Urinary bladder (tissue), 3 donors: ENCODE data around the genes RHOBTB3 and ELL2.

- PRO-cap: no peak
- RAMPAGE, long total RNA: no peak
These were observed 12.2 kb downstream of the GPR150 start for GRCh38 chr5:95631946-95632685.

- PRO-cap: no peak
- RAMPAGE, long total RNA: no peak
These were observed 11.8 kb upstream of the SPATA9 start for GRCh38 chr5:95694609-95695059.

DNA sequence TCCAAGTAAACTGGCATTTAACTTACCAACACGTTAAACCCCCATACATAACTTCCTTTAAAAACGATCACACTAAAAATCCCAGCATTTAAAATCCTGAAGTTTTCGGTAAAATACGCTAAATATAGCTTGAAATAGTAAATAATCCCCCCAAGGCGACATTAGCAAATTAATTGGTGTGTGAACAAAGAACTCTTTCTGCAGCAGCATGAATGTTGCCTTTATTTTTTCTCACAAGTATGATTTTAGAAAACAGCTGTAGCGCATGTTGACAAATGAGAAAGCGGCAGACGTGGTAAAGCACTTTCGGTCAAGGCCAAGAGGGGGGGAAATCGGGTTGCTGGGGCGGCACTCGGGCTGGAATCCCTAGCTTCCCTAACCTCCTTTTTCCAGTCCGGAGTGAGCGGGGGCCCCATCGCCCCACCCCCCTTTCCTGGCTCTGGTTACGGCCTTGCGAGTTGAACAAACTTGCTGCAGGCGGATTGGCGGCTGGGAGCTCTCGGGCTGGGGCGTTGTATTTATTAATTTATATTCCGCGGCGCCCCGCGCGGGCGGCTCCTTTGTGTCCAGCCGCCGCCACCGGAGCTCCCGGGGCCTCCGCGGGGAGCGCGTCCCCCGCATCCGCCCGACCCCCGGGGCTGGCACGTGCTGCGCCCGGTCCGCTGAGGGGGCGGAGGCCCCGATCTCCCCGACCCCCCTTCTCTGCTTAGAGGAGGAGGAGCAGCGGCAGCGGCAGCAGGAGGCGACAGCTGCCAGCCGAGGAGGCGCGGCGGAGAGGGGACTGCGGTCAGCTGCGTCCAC lies at the start of gene RHOBTB3:
Gene RHOBTB3 (plus strand): TSS at position 735 of the 801 bp plus-strand sequence.
- PRO-cap: unidirectional peak, plus-strand start at position 278 of the sequence; unidirectional peak, plus-strand start at position 348 of the sequence; bidirectional peak, plus-strand start at position 392 of the sequence, minus-strand start at position 389 of the sequence; bidirectional peak, plus-strand start at position 762 of the sequence, minus-strand start at position 599 of the sequence
- RAMPAGE, long total RNA: no peak

- PRO-cap: no peak
- RAMPAGE, long total RNA: no peak
These were observed 540 bp upstream of the GLRX start for GRCh38 chr5:95823099-95823432.

DNA sequence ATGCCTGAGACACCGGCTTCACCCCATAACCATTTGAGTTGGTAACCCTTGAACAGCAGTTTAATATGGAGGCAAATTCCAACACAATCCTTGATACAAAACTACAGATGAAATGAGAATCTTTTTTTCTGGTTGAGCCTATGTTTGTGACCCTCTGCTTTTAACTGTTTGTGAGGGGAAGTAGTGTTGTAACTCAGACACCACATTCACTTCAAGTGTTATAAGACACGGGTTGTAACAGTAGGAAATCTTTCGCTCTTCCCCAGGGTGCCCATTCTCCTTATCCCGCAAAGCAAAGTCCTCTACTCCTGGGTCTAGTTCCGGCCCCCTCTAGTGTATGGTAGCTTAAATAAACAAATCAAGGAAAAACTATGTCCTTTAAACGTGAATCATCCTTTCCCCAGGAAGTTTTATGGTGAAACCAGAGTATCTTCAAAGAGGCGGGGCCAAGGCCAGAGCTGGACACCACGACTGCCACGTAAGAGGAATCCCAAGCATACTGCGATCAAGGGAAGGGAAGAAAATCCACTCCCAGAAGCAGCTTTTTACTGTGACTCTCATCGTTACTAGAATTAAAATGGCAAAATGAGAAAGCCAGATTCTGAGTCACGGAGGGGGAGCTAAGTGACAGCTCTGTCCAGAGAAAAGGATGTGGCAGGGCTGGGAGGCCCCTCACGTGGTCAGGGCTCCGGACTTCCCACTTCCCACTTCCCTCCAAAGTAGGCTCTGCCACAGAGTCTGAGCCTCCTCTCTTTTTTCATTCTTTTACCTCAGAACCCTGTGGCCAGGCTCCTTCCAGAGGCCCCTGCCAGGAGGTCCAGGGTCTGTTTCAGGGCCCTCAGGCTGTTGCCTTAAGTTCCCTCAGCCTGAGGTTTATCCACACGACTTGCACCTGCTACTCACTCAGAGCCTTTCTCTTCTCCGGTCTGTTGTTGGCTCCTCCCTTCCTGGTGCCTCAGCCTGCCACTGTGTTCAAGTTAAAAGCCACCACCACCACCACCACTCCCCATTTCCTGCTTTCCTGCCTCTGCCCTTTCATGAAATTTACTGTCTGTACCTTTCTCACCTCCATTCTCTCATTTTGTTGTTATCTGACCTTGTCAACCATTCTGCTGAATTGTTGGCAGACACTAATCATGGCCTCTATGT lies 1.3 kb upstream of the GLRX start:
- PRO-cap: bidirectional peak, plus-strand start at position 455 of the sequence, minus-strand start at position 339 of the sequence; unidirectional peak, minus-strand start at position 928 of the sequence
- RAMPAGE, long total RNA: no peak

- PRO-cap: no peak
- RAMPAGE, long total RNA: no peak
These were observed 31.0 kb upstream of the GLRX start for GRCh38 chr5:95853423-95854053.

DNA sequence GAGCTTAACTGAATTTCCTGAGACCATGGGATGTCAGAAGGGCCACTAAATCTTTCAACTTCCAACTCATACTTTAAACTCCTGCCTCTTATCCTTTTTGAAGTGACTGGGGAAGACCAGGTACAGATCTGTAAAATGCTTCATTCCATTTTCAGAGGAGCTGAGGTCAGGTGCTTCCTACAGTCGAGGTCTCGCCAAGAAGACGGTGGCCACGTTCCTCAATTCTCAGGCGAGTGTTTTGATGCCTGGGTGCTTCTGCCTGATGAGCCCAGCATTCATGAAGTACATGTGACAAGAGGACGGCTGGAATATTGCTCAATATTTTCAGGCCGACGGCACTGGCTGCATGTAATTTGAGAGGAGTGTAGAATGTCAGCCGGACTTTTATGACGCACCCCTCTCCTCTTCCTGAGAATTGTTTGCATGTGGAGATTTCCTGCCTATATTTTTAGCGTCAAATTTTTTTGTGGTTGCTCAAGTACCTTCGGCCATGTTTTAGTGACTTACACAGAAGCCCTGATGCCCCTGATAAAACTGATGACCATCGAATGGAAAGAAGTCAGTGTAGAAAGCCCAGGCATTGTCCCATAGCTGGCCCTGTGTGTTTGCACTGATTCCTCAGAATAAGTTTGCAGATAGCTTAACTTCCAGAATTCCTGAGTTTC lies 38.8 kb upstream of the GLRX start:
- PRO-cap: bidirectional peak, plus-strand start at position 367 of the sequence, minus-strand start at position 235 of the sequence
- RAMPAGE, long total RNA: no peak

- PRO-cap: unidirectional peak, minus-strand start at chr5:95884125
- RAMPAGE, long total RNA: no peak
These were observed 61.6 kb upstream of the GLRX start for GRCh38 chr5:95884017-95884610.

- PRO-cap: no peak
- RAMPAGE, long total RNA: no peak
These were observed 56.8 kb downstream of the ELL2 start for GRCh38 chr5:95904736-95905288.

DNA sequence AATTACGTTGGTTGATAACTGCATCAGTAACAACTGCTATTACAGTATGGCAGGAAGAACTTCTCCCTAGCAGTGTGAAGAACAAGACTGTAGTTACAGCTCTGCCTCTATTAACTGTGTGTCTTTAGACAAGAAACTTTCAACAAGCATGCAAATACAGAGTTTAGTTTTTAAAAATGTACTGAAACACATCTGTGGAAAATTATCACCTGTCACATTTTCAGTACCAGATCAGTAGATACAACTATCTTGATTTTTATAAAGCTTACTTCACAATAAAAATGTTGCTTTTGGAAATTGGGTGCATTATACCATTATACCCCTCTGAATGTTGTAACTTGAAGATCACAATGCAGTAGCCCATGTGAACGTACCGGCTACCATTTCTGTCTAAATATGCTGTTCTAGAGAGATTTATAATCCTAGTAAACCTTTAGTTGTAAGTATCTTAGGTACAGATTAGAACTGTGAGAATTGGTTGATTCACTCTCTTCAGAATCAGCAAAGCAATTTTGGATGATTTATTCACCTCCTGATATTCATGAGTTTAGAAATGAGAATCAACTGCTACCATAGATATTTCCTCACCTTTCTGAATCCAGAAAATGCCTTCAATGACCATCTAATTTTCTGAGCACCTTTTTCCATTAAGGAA lies 22.0 kb downstream of the ELL2 start:
- PRO-cap: no peak
- RAMPAGE, long total RNA: no peak

DNA sequence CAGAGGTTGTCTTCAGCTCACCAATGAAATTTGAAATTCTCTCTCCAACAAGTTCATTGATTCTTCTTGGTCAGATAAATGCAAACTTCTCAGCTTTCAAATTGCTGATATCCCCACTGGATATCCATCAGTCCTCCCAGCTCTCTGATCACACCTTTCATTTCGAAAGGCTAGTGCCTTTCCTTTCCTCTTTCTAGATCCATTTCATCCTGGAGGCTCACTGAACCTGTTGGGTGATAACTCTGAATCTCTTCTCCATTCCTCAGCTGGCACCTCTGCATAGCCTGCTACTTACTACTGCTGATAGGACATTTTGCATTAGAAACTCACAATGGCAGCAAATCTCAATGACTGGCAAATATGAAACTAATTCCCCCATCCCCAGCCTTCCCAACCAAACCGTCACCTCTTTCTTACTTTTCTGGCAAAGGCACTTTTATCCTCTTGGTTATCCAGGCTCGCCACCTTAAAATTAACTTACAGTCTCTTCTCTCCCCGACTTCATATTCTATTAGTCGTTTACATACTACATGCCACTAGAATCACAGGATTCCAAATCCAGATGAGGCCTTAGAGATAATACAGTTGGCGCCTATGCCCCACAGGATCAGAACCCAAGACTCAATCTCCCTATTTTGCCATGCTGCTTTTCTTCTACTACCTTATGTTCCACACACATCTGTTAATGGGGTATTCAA lies 16.7 kb downstream of the ELL2 start:
- PRO-cap: no peak
- RAMPAGE, long total RNA: no peak

GRCh38 chr5:95961297-95961941 lies at the start of gene ELL2:
Gene ELL2 (minus strand): TSS chr5:95961851.
- PRO-cap: bidirectional peak, plus-strand start at chr5:95961473, minus-strand start at chr5:95961358; bidirectional peak, plus-strand start at chr5:95962359, minus-strand start at chr5:95961841
- RAMPAGE, long total RNA: no peak

DNA sequence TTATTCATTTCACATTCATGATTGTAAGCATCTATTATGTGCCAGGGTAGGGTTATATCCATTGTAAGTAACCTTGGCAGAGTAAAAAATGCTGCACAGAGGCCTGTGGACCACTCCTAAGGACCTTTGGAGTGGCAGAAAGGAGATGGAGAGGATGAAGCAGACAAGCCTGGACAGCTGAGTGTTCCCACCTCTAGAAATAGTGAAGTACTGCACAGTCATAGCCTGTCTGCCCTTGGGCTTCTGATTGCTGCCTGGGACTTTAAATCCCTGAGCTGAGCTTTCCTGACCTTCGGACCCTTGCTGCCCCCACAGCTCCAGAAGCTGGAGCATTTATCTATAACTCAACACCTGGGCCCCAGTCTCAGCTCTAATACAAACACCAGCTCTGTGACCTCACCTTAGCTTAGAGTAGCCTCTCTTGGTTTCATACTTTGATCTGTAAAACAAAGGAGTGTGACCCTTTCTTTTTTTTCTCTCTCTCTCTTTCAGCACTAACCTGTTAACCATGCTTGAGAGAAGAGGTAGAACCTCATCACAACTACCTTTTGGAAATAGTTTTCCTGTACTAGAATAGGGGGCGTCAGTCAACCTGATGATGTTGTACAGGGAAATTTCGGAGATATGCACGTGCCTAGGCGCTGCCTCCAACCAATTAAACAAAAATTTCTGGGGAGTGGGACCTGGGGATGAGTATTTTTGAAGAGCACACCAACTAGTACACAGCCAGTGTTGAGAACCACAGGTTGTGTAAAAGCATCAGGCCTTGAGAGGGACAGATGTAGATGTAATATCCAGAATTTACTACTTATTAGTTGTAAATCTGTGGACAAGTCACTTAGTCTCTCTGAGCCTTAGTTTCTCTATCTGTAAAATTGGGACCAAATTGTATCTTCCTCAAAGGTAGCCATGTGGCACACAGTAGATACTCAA lies 25.4 kb upstream of the ELL2 start:
- PRO-cap: no peak
- RAMPAGE, long total RNA: no peak

DNA sequence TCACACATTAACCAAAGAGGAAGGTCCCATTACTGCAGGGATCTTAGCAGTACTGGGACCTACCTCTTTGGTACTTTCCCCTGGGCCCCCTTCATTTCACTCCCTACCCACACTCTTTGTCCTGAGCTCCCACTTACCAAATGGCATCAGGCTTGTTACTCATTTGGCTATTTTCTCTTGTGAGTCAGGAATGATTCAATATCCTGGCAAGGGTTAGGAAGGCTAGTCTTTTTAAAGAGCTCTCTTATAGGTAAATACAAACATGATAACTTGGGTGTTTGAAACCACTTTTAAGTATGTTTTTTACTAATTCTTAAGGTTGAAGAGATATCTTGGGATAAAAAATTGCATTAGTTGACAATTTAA lies 117.5 kb upstream of the ELL2 start:
- PRO-cap: no peak
- RAMPAGE, long total RNA: no peak

GRCh38 chr5:96127365-96127659 lies 165.7 kb upstream of the ELL2 start:
- PRO-cap: no peak
- RAMPAGE, long total RNA: no peak

GRCh38 chr5:96243140-96243570 lies 189.9 kb downstream of the PCSK1 start:
- PRO-cap: no peak
- RAMPAGE, long total RNA: no peak

GRCh38 chr5:96245327-96246081 lies 187.5 kb downstream of the PCSK1 start:
- PRO-cap: no peak
- RAMPAGE, long total RNA: no peak

DNA sequence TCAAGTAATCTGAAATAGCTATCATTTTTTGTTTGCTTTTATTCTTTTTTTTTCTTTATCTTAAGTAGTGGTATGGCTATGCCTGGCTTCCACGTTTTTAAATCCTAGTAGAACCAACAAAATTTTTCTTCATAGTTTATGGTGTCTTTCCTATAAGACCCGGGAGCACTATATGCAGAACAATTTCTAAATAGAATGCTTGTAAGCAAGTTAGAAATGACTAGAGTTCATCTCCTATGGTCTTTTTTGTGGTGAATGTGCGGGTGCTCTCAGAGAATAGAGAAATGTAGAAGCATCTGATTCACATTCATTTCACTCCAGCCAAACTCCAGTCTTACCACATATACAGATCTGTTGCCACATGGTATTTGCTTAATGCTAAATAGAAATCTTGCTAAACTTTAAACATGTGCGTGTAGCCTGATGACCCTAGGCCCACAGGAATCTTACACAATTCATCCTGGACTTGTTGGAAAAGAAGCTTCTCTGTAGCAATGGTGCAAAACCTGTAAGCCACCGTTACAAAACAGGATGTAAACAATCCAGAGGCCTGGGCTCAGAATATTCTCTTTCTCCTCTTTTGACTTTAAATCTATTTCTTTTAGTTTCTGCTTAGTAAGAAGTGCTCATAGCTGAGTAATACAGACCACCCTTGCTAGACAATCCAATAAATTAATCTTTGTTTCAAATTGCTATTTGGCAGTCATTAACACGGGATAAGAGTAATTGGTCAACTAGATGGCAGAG lies 135.2 kb downstream of the PCSK1 start:
- PRO-cap: no peak
- RAMPAGE, long total RNA: no peak

DNA sequence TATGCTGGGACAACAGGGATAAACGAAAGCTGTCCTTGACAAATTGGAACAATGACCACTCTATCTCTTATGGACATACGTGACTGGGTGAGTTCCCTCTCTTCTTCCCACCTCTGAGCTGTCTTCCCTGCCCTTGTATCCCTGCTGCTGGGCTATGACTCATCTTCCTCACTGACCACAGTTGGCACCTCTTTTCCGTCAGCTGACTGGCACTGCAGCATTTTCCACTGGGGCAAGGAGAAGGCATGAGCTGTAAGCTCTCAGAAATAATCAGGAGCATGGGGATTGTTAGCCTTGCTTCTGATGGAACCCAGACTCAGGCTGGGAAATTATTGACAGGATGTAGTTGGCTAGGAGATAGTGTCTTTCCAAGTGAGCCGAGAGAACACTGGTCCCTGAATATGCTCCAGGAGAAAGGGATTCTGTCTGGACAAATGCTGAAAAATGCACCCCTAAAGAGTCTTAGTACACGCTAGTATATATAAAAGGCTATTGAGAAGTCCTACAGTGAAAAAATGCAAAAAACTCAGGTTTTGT lies 48.6 kb downstream of the PCSK1 start:
- PRO-cap: no peak
- RAMPAGE, long total RNA: no peak

- PRO-cap: no peak
- RAMPAGE, long total RNA: no peak
These were observed 96.2 kb upstream of the CAST start for GRCh38 chr5:96565881-96566487.